Neural cell (in vitro differentiated cells): Measurements from ENCODE around the gene FANCC.

GRCh38 chr9:94801183-94801722 lies 74.8 kb downstream of the AOPEP start:
- RAMPAGE, long total RNA, result no peak

DNA sequence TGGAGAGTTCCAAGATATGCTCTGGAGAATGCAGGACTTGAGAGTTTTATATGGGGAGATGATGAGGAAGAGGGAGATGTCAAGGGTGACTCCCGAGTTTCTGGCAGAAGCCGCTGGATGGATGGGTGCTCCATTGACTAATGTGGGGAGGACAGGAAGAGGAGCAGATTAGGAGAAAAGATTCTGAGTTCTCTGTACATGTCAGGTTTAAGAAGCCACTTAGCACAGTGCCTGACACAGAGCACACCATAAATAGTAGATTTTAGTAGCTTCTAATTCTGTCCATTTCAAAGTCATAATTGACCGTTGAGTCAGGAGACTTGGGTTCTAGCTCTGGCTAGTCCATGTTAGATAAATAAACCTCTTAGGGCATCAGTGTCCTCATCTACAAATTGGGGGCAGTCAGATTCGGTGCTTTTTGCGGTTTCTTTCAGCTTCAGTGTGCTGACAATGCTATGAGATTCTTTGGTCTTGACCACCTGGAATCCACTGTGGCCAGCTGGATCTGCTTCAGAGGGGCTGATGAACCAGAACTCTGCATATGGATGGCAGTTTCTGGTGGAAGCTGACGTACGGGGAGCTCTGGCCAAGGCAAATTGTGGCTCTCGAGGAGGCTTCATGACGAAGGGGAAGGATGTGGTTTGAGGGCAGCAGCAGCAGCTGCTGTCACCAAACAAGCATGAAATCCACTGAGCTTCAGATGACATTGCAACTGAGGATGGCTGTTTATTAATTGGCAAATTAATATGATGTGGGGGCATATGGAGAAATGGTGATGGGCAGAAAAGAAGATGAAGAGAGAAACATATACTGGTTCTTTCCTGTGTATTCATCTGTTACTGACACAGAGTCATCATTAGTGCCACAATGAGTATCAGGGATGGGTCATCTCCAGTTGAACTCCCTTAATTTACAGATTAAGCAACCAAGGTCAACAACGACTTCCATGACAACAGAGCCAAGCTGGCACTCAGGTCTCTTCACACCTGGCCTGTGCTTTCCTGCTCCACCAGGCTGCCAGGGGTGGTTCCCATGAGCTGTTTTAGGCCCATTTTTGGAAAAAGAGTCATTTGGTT lies 134.4 kb downstream of the AOPEP start:
- RAMPAGE, long total RNA, result no peak

- RAMPAGE, long total RNA, result no peak
Measured at GRCh38 chr9:94950847-94951440, 224.4 kb downstream of the AOPEP start.

DNA sequence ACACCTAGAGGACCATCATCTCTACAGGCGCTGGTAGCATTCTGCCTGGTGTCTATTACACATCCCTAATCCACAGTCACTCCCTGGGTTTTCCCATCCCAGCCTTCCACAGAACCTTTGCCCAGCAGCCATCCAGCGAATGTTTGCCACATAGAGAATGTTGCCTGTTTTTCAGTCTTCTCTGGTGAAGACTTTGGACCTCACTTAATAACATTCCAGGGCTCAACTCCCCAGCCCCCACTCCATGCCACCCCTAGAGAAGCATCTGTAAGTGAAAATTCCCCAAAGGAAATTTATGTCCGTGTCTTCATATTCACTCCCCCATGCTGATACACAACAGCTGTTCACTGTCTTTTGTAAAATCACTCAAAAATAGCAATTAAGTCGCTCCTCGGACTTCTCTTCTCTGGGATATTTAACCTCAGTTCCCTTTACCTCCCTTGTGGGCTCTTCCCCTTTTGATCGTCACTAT lies 249.6 kb downstream of the AOPEP start:
- RAMPAGE, long total RNA, result no peak

DNA sequence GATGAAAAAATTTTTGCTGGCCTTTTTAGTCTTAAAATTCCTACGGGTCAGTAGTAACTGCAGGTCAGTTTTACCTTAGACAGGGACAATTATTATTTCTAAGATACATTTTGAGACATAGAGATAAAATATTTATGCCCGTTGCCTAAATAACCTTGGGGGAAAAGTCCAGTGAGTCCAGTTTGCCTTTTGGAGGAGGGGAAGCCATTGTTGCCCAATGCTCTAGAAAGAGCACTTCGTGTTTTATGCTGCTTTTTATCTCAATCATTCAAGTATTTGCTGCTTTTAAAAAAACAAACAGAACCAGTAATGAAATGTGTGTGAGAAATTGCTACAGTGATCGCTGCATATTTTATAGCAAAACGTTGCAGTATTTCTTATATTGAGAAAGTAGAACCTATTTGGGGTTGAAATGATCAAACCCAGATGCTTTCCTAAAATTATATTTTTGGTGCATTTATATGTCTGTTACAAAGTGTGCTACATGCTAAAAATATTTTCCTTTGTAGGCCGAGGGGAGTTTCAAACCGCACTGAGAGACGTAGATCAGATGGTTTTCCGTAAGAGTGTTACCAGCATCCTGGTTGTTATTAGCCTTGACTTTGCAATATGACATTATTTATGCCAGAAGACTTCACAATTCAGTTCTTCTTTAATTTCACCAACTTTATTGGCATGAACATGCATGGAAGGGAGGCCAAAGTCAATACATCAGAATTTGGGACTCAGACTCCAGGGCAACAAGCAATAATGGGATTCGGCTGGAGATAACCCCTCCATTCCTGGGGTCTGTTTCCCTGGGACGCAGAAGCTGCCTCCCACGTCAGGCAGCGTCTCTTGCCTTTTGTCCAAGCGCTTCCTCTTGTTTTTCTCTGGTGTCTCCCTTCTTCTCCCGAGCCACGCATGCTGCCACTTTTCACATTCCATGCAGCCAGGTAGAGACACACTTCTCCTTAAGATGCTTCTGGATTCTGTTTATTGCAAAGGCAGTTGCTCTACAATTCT lies 266.9 kb downstream of the AOPEP start:
- RAMPAGE, long total RNA, result no peak

DNA sequence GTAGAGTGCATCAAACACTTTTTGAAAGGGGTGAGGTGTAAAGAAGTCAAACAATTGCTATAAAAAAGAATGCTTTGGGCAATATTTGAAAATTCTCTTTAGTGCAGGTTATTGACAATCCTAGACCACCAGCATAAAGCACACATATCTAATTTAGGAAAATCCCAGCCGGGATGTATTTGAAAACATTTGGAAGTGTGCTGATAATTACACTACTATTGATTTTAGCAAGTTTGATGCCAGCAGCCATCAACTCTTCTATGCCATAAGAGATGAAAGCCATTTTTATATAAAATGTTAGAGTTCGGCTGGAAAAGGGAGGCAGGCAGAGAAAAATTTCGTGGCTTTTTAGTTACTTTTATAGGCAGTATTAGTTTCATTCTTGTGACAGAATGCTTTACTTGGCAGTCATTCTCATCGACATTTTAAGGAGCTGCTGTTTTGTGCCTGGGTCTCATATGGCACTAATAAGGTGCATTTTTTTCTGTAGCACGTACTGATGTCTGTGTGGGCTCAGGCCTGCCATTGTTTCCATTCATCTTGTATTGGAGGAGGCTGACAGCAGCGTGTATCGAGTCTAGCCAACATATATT lies 285.7 kb downstream of the AOPEP start:
- RAMPAGE, long total RNA, result no peak

GRCh38 chr9:95049812-95050640 lies 267.5 kb downstream of the FANCC start:
- RAMPAGE, long total RNA, result no peak

- RAMPAGE, long total RNA, result no peak
Measured at GRCh38 chr9:95057676-95058026, 259.9 kb downstream of the FANCC start.

DNA sequence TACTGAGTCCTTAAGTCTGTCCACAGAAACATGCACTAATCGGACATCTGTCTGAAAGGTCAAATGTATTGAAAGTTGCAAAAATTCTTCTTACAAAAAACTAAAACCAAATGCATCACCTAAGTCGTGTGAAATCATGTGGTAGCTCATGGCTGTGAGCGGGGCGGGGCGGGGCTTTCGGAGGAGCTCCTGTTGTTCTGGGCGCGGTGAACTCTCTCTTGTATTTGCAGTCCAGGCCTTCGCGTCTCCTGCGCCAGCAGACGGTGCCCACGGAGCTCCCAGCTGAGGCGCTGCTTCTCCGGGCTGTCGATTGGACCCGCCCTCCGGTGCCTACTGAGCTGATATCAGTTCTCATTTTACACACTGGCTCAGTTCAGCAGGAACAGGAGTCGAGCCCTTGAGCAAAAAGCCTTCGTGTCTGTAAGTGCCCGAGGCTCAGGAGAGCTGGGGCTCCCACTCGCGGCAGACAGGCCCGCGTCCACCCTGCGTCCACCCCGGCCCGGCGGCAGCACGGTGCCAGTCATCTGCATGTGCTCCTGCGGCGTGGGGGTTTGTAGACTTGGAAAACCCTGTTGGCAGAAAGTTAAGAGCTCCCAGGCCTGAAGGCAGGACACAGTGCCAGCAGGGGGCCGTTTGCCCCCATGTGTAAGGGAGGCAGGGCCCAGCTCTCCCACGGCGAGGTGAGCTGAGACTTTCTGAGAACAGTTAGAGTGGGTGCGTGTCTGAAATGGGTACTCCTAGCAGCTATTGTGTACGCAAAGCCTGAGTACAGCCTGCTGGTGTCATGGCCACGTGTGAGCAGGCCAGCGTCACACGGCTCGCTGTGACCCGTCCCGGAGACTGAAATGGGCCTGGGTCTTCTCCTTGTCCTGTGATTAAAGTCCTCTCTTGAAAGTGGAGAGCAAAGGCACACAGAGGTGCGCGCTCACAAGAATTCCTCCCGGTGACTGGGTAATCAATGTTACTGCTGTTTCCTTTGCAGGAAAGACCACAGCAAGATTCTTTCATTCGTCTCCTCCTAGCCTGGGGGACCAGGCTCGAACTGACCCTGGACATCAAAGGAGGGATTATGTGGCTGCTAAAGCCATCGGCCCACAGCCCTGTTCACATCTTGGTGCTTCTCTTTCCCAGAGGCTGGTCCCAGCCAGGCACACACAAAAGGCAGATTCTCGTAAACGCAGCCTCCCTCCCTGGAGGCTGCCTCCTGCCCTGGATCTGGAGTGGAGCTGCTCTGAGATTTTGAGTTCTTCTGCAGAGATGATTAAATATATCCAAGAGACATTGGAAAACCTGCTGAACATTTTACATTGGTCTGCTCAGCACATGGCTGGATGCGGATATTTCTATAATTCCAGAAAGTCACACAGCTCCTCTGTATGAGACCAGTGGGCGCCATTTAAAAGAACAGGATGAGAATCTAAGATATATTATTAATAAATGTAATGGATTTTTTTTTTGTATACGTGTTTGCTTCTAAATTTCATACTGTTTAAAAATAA lies 231.3 kb downstream of the FANCC start:
- RAMPAGE, long total RNA, result no peak

DNA sequence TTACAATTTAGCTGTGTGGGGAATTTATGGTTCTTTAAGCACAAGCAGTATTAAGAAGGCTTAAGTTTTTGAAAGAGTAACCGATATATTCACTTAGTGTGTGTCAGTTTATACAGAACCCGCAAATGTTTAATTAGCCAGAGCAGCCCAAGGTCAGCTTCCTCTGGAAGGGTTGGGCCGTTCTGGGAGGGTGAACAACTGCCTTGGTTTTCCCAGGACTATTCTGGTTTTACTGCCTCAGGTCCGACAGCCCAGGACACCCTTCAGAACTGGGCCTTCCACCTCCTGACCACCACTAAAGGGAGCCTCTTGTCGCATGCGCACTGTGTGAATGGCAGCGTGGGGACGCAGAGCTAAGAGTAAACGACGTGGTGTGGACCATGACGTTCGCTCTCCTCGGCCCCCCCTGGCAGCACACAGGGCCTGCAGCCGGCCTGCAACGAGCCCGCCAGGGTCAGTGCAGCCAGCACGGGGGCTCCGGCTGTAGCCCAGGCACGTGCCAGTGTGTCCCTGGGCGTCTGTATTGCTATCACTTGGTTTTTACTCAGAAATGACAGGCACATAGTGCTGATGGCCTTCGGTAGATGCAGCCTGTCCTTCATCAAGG lies 214.9 kb downstream of the FANCC start:
- RAMPAGE, long total RNA, result no peak

GRCh38 chr9:95134177-95135016 lies 183.1 kb downstream of the FANCC start:
- RAMPAGE, long total RNA, result no peak

- RAMPAGE, long total RNA, result no peak
Measured at GRCh38 chr9:95142497-95143552, 174.7 kb downstream of the FANCC start.

- RAMPAGE, long total RNA, result no peak
Measured at GRCh38 chr9:95143553-95144128, 173.9 kb downstream of the FANCC start.

DNA sequence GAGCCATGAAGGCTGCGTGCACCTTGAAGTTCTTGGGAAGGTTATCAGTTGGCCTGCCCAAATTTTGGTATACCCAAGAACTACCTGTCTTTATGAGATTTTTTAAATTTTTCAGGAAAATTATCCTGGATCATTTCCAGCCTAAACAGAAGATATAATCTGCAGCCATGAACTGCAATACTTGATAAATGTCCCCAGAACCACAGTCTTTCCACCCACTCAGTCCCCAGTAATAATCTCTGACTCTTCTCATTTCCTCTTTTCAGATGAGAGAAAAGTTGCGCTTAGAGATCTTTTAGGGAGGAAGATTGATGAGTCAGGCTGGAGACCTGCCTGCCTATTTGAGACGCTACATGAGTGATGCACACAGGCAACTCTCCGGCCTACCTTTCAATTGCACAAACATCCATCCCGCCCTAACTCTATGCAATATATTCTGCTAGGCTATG lies 159.8 kb downstream of the FANCC start:
- RAMPAGE, long total RNA, result no peak

DNA sequence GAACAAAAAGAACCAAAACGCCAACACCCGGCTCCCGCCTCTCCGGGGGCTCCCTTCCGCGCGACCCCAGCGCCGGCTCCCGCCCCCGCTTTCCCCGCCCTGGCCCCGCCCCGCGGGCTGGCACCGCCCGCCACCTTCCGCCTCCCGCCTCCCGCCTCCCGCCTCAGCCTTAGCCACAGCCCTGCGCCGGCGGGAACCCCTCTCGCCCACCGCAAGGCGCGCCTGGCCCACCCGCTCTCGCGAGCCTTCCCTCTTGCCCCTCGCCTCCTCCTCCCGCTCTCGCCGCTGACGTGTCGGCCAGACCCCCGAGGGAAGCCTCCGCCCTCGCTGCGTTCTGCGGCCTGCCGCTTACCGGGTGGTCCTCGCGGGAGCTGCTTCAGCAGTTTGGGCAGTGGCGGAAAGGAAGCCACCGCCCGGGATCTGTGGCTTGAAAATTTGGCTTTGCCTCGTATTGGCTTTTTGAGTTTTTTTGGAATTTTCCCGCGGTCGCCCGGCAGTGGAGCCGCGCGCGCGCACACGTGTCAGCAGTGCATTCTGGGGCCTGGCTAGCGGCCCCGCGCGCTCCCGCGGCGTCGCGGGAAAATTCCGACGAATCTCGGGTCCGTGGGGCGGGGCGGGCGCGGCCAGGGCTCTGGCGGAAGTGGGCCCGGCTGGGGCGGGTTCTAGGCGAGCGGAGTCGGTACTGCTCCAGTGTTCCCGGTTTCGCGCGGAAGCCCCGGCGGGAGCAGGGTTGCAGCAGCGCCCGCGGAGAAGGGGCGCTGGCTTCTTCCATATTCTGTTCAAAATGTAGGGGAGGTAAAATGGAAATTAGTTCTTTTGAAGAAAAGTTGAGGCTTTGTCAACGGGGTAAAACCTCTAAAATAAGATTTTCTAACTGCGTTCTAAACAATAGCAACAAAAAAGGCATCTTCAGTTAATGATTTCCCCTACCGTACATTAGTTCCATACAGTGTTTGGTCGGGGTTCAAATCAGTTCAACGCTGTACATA lies at the start of gene FANCC:
FANCC (minus strand) TSS at position 536 of the 989 bp plus-strand sequence.
- RAMPAGE, long total RNA, result start-site peak on the minus strand centred at position 54 of the sequence, 129 bp wide, 67 and 84 reads in 2 replicates; start-site peak on the minus strand centred at position 511 of the sequence, 19 bp wide, 82 and 99 reads in 2 replicates; start-site peak on the plus strand centred at position 653 of the sequence, 54 bp wide, 11 and 9 reads in 2 replicates

DNA sequence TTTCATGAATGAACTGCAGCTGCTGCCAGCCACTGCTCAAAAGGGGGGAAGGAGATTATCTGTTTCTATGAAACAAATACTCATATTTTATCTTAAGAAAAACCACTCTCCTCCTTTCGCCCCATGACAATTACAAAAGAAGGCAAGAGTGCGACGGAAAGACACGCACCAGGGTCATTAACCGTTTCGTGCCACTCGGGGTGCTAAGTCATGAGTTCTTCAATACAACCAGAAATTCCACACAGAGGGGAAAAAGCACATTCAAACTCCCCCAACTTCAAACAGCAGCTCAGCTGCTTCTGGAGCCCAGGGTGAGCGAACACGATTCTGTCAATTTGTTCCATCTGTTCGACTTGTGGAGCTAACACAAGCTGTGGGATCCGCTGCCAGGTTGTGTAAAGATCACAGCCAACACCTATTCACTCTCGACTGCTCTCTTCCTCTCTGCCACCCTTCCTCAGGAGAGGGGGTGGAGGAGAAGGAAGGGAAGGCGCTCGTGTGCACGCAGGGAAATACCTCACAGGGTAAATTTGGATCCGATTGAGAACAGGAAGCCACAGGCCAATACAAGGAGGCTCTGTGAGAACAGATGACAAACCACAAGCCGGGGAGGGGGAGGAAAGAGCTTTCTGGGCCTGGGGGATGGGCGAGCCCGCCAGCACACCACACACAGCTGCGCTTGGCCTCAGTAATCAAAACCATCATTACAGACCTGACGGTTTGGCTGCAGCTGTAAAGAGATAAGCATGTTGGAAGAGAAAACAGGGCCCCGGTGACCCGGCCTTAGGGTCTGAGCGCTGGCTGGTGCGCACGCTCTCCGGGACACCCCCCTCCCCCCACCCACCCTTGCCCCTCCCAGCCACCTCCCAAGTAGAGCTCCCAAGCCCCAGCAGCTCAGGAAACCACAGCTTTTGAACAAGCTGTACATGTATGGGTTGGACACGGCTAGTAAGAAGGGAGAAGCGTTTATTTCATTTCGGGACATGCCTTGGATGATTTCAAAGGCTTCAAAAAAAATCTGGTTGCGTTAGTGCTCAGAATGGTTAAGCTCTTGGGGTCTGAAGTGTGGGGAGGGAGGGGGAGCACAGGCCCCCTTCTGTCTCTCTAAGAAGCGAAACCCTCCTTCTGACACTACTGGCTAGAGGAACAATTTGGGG lies 46.5 kb downstream of the PTCH1 start:
- RAMPAGE, long total RNA, result no peak

GRCh38 chr9:95504377-95504920 lies 4.6 kb downstream of the PTCH1 start:
- RAMPAGE, long total RNA, result no peak

- RAMPAGE, long total RNA, result no peak
Measured at GRCh38 chr9:95507066-95507804, 1.8 kb downstream of the PTCH1 start.

- RAMPAGE, long total RNA, result no peak
Measured at GRCh38 chr9:95512008-95512601, 3.0 kb upstream of the PTCH1 start.

DNA sequence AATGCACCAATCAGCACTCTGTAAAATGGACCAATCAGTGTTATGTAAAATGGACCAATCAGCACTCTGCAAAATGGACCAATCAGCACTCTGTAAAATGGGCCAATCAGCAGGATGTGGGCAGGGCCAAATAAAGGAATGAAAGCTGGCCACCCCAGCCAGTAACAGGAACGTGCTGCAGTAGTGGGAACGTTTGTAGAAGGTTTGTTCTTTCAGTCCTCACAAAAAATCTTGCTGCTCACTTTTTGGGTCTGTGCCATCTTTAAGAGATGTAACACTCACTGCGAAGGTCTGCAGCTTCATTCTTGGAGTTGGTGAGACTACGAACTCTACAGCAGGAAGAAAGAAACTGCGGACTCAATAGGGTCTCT lies 145.7 kb upstream of the ERCC6L2 start:
- RAMPAGE, long total RNA, result no peak